Choroid plexus epithelial cell (primary cell): Measurements from ENCODE around the genes LIPT2 and POLD3.

DNA sequence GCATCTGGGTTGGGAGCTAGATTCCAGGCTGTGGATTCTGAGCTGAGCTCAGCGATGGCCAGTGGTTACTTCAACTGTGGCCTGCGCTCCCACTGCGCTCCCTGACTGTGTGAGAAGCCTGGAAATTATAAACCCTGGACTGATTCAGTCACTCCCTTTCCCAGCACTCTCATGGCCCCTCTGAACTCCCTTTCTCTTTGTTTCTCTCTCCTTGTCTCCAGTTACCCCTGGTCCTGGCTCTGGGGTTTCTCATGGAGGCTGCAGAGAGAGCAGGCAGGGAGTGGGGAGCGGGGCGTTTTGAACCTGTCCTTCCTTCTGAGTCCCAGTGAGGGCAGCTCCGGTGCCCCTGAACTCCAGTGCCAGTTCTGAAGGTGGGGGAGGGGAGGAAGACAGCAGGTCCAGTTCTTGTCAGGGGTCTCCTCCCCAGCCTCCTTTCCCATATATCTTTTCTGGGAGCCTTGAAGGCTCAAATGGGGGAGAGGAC lies 4.9 kb downstream of the ARHGEF17 start:
- RRBS = no CpG with 5 or more reads among the region's 6 CpGs

DNA sequence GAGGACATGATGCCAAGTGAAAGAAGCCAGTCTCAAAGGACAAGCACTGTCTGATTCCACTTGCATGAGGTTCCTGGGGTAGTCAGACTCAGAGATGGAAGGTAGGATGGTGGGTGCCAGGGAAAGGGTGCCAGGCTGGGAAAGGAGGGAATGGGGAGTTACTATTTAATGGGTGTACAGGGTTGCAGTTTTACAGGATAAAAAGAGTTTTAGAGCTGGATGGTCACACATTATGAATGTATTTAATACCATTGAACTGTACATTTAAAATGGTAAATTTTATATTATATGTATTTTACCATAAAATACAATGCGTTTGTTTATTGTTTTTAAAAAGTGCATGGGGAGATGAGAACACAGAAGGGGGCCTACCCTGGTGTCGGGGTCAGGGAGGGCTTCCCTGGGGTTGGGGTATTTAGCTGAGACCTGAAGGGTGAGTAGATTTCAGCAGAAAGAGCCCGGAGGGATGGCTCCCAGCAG lies 27.7 kb upstream of the RELT start:
- RRBS = no CpG with 5 or more reads among the region's 3 CpGs

GRCh38 chr11:73359429-73359905 lies 16.7 kb upstream of the RELT start:
- RRBS = no CpG with 5 or more reads among the region's 14 CpGs

- RRBS = no CpG with 5 or more reads among the region's 8 CpGs
These were observed 8.0 kb upstream of the RELT start for GRCh38 chr11:73367983-73368716.

GRCh38 chr11:73380189-73380609 lies 4.0 kb downstream of the RELT start:
- RRBS = no CpG with 5 or more reads among the region's 8 CpGs

DNA sequence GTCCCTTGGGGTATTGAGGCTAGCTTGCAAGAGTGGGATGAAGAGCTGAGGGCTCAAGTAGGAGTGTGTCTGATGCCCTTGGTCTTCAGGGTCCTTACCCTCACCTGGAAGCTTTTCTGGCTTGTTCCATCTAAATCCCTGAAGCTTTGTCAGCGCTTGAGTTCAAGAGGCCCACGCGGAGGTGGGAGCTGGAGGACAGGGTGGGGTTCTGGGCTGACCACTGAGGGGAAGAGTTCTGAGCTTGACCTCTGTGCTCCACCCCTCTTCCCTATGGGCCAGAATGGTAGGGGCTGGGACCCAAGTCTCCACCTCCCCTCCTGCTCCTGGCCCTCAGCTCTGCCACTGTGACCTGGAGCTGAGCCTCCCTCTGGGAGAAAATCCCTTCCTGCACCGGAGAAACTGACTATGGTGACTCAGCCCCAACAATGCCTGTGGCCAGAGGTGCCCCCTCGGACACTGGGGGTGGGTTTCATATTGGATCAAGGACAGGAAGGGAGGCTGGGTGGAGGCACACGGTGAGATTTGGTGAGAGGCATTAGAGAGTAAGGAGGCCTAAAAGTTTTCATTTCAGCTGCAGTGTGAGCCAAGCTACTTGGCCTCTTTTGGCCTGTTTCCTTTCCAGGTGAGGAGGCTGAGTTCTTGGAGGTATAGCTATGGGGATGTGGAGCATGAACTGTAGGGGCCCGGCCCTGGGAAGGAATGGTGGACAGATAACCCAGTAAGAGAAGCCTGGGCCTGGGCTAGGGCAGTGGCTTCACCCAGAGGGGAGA lies 23.0 kb downstream of the RELT start:
- RRBS = no CpG with 5 or more reads among the region's 7 CpGs

GRCh38 chr11:73490287-73490940 lies 107.5 kb downstream of the FAM168A start:
- RRBS = no CpG with 5 or more reads among the region's 1 CpG

DNA sequence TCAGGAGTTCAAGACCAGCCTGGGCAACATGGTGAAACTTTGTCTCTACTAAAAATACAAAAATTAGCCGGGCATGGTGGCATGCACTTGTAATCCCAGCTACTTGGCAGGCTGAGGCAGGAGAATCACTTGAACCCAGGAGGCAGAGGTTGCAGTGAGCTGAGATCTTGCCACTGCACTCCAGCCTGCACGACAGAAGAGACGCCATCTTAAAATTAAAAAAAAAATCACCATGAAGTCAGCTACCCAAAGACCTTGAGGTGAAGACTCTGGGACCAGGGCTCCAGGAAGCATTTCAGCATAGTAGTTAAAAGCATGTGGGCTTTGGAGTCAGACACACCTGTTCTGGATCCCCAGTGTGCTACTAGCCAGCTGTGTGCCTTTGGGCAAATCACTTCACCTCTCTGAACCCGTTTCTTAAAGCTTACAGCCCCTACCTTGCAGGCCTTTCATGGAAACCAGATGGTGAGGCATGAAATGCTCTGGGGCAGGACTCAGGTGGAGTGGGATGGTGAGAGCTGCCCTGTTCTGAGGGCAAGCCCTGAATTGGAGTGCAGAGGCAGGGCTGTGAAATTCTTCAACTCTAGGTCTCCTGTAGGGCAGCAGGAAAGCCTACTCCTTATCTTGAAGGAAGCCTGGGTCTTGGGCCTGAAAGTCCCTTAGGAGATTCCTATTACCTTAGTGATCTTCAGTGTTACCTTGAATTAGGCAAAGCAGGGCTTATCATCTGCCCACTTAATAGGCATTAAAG lies 10.5 kb downstream of the UCP2 start:
- RRBS = no CpG with 5 or more reads among the region's 4 CpGs

DNA sequence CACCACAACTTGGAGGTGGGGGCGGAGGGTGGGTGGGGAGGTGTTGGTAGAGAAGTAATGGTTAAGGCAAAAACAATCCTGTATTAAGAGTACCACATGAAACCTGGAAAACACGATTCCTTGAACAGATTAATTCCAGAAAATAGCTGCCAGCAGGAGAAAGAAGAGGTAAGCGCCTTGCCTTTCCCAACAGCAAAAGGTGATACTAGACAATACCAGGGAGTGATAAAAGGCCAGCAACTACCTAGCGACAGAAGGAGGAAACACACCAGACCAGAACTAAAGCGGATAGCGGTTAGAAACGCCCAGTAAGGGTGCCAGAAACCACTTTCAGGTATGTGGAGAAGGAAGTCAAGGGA lies 918 bp downstream of the PGM2L1 start:
- RRBS = no CpG with 5 or more reads among the region's 7 CpGs

GRCh38 chr11:74397695-74398205 lies 483 bp downstream of the PGM2L1 start:
- RRBS = under 1% methylated on average over 10 of the region's 29 CpGs

DNA sequence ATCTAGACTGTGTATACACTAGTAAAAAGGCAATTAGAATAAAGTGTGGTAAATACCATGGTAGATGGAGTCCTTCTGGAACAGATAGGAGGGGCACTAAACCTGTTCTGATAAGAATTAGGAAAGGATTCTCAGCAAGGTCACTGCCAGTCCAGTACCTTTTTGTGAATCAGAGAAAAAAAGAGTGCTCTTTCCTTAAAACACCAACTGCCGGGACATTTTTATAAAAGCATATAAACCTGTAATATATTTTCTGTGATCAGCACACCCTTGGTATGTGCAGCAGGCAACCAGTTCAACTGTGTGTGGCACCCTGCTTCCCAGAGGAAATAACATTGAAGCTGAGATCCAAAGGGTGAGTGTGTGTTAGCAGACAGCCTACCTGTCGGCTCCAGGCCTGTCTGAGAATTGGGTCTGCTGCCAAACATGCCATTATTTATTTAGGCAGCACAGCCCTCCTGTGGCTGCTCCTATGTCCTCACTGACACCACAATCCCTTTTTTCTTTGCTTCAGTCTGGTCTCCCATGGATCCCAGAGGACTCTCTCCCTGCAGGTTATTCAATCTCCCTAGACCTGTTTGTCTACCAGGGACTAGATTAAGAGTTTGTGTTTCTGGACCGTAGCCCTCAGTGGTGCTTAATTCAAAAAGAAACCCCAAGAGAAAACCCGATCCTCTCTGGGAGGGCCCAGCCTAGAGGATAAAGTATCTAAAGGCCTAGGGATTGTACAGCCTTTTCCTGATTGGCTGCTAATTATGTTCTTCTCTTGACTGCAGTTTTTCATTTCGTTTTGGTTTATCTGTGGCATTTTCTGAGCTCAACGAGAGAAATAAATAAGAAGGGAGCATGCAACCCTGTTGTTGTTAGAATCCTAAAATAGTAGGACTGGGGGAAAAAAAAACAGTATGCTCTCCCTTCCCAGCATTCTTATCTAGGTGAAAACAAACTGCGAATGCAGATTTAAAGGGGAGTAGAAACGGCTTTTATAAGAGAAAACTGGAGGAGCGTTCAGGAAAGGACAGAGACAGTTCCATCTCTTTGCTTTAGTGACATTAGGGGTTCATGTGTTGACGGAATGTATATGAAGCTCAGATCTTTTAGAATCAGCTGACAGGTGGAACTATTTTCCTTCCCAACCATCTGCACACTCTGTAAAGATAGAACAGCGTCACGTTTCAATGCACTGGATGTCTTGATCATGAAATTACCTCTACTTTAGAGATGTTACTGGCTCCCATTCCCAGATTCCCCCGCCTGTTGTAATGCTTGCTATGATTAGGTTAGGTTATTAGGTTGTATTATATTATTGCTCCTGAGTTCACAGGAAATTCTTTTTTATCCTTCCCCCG lies 24.0 kb downstream of the KCNE3 start:
- RRBS = no CpG with 5 or more reads among the region's 14 CpGs

- RRBS = 2% methylated on average over 10 of the region's 108 CpGs
These were observed at the start of gene LIPT2 for GRCh38 chr11:74492911-74494088. Gene LIPT2, minus strand, starts transcription at chr11:74493724.

GRCh38 chr11:74559519-74559912 lies 32.9 kb upstream of the POLD3 start:
- RRBS = no CpG with 5 or more reads among the region's 3 CpGs

GRCh38 chr11:74592373-74593436 lies at the start of gene POLD3:
Gene POLD3, plus strand, starts transcription at chr11:74592582.
- RRBS = no CpG with 5 or more reads among the region's 65 CpGs

GRCh38 chr11:74748436-74748770 lies 246 bp upstream of the RNF169 start:
- RRBS = no CpG with 5 or more reads among the region's 5 CpGs

- RRBS = no CpG with 5 or more reads among the region's 2 CpGs
These were observed 90.0 kb downstream of the RNF169 start for GRCh38 chr11:74838570-74839197.

- RRBS = 73% methylated on average over 4 of the region's 5 CpGs
These were observed 94.2 kb downstream of the RNF169 start for GRCh38 chr11:74842876-74843188.

- RRBS = no CpG with 5 or more reads among the region's 11 CpGs
These were observed 8.6 kb downstream of the SLCO2B1 start for GRCh38 chr11:75159389-75159952.

- RRBS = no CpG with 5 or more reads among the region's 8 CpGs
These were observed 9.3 kb downstream of the SLCO2B1 start for GRCh38 chr11:75159953-75160912.

GRCh38 chr11:75188598-75189040 lies 37.7 kb downstream of the SLCO2B1 start:
- RRBS = no CpG with 5 or more reads among the region's 3 CpGs